Measurements from ENCODE around the genes TMEM234, LCK and HDAC1.

DNA sequence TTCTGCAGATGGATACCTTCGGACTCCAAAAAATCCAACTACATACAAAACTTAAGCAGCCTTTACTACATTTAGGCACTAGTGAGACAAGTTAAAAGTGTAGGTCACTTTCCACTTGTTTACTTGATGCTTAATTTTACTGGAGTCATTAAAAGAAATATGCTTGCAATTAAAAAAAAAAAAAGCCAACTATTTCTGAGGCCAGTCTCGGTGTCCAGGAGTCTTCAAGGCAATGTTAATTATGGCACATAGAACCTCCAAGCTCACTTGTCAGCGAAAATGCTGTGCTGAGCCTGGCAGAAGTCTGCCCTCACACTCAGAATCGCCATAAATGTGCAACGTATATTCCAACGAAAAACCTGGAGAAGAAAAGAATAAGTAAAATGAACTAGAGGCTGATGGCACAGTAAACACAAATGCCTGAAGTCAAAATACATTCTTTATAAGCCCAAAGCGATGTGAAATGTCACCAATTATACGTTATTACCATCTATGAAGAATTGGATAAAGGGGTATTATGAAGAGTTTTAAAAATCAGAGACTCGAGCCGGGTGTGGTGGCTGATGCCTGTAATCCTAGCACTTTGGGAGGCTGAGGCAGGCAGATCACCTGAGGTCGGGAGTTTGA lies 18.8 kb downstream of the PTP4A2 start:
- PRO-cap = no peak
- RRBS = no CpG with 5 or more reads among the region's 11 CpGs

- PRO-cap = no peak
- RRBS = no CpG with 5 or more reads among the region's 7 CpGs
Measured at GRCh38 chr1:32037680-32038023, 24.0 kb downstream of the KHDRBS1 start.

- PRO-cap = no peak
- RRBS = no CpG with 5 or more reads among the region's 3 CpGs
Measured at GRCh38 chr1:32178344-32178831, 1.1 kb upstream of the TXLNA start.

DNA sequence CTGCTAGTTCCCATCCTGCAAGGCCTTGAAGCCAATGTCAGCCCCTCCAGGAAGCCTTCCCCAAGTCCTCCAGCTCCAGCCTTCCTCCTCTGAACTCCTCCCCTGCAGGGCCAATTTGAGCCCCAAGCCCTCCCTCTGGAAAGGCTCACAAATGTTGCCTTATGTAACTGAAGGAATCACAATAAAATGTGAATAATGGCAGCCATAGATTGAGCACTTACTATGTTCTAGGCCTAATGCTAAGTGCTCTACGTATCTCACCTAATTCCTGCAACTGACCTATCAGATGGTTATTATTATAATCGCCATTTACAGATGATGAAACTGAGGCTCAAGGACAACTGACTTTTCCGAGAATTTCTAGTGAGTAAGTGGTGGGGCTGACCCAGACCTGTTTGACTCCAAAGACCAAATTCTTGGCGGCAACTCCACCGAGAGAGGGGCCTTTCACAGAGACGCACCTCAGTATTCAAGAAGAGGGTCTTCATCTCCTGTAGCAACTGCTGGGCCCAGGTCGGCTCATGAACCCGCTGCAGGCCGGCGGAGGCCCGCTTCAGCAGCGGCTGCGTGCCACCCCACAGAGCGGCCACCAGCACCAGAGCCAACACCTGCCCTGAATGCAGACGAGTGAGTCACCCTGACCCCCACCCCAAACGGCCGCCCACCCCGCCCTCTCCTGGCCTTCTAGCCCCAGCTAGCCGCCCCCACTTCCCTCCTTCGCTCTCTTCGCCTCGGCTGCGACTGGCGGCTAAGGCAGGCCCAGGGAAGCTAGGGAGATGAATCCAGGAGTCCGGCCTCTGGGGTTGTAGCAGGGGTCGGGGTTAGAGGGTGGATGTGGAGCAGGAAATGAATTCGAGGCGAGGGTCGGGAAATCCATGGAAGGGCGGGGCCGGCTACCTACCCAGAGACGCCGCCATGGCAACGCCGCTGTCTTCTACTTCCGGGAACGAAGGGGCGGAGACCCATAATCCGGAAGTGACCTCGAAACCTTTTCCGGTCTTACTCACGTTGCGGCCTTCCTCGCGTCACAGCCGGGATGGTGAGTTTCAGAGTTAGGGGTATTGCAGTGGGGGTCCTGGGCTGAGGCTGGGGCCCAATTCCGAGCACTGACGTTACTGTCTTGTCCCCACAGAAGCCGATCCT lies at the start of gene TMEM234:
Gene TMEM234 (minus strand): TSS at position 948 of the 1,143 bp plus-strand sequence.
- PRO-cap = unidirectional peak, minus-strand start at position 609 of the sequence; unidirectional peak, minus-strand start at position 615 of the sequence; bidirectional peak, plus-strand start at position 1,028 of the sequence, minus-strand start at position 929 of the sequence
- RRBS = 3% methylated on average over 11 of the region's 49 CpGs

DNA sequence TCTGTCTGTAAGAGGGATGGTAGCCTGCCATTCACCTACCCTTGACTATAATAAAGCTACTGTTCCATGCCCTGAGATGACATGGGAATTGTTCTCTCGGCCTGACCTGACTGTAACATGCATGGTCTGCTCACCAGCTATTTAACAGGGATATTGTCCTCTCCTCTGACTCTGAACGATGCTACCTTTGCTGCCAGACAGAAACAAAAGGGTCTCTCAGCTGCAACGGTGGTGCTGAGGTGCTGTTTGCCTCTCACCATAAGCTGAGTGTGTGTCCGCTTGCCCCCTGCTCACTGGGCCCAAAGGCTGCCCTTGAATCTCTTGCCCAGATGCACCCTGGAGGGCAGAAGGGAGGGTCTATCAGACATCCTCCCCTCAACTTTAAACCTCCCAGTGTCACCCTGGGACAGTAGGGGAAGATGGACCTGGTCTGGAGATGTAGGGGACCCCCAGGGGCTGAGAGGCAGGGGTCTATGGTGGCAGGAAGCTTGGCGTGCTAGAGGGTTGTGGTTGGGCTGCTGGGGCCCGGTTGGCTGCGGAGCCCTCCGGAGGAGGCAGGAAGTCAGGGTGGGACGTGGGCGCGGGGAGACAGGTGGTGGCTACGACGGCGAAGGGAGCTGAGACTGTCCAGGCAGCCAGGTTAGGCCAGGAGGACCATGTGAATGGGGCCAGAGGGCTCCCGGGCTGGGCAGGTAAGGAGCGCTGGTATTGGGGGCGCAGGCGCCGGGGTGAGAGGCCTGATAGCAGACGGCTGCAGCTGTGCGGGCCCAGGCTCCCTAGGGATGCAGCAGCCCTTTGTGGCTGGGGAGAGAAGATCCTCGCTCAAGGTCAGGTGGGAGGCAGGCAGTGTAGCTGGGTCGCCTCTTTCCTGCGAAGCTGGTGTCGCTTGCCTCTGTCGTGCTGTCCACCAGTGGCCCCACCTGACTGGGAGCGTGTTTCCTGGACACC lies at the start of gene LCK:
Gene LCK (plus strand): TSS at position 586 of the 948 bp plus-strand sequence.
- PRO-cap = unidirectional peak, plus-strand start at position 586 of the sequence
- RRBS = 72% methylated on average over 8 of the region's 27 CpGs

GRCh38 chr1:32291485-32292549 lies at the start of gene HDAC1:
Gene HDAC1 (plus strand): TSS chr1:32292083.
- PRO-cap = bidirectional peak, plus-strand start at chr1:32292104, minus-strand start at chr1:32292203
- RRBS = 3% methylated on average over 32 of the region's 76 CpGs

- PRO-cap = no peak
- RRBS = no CpG with 5 or more reads among the region's 1 CpG
Measured at GRCh38 chr1:32310106-32310367, 18.2 kb downstream of the HDAC1 start.

- PRO-cap = no peak
- RRBS = 100% methylated on average over 1 of the region's 10 CpGs
Measured at GRCh38 chr1:32322529-32323058, 13.4 kb downstream of the MARCKSL1 start.

DNA sequence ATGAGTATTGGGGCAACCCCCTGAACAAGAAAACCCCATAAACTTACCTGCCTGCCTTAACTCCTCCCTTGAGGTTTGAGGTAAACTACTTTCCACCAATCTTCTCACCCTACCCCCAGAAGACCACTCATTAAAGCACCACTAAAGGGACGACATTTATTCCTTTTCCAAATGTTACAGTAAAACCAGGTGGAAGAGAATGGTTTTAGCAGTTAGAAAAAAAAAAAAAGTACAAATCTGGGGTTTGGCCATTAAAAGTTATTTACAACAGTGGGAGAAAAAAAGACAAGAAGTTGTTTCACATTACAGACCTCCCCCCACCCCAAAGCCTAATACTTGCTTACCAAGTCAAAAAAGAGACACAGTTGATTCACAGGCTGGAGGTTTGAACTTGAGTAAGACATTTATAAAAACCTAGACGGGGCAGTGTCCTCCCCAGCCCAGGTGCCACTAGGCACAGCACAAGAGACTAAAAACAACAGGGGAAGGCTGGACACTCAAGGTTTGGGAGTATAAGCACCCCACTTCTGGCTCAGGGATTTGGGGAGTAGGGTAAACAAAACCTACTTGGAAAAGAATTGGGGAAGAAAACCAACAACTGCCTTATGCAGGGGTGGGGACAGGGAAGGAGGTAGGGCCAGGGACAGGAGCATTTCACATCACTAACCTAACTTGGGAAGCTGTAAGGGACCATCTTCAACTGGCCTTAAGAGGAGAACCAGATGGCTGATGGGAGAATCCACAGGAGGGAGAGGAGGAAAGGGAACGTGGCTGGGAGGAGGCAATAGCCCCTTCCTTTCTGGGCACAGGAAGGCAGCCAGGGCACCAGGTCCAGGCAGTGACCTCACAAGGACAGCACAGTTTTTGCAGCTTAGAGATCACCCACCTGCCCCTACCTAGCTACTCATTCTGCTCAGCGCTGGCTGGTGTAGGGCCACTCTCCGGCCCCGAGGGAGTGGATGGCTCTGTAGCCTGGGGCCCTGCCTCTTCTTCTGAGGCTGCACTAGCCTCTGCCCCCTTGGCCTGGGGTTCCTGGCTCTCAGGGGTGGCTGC lies 2.0 kb downstream of the MARCKSL1 start:
- PRO-cap = no peak
- RRBS = no CpG with 5 or more reads among the region's 6 CpGs

GRCh38 chr1:32334750-32334953 lies 1.4 kb downstream of the MARCKSL1 start:
- PRO-cap = no peak
- RRBS = no CpG with 5 or more reads among the region's 5 CpGs

GRCh38 chr1:32355307-32355876 lies 6.9 kb downstream of the FAM229A start:
- PRO-cap = no peak
- RRBS = no CpG with 5 or more reads among the region's 4 CpGs

GRCh38 chr1:32378878-32379741 lies 15.1 kb downstream of the BSDC1 start:
- PRO-cap = no peak
- RRBS = no CpG with 5 or more reads among the region's 11 CpGs

DNA sequence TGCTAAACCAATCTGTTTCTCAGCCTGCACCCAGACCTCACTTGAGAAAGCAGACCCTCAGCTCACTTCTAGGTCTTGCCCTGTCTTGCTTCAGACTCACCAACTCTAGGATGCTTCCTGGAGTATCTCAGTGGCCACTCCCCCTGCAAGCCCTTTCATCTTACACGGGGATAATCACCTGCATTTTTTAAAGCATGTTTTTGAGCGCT lies 6.4 kb downstream of the BSDC1 start:
- PRO-cap = no peak
- RRBS = no CpG with 5 or more reads among the region's 2 CpGs

GRCh38 chr1:32623527-32623996 lies 26.8 kb downstream of the ZBTB8OS start:
- PRO-cap = no peak
- RRBS = no CpG with 5 or more reads among the region's 5 CpGs

DNA sequence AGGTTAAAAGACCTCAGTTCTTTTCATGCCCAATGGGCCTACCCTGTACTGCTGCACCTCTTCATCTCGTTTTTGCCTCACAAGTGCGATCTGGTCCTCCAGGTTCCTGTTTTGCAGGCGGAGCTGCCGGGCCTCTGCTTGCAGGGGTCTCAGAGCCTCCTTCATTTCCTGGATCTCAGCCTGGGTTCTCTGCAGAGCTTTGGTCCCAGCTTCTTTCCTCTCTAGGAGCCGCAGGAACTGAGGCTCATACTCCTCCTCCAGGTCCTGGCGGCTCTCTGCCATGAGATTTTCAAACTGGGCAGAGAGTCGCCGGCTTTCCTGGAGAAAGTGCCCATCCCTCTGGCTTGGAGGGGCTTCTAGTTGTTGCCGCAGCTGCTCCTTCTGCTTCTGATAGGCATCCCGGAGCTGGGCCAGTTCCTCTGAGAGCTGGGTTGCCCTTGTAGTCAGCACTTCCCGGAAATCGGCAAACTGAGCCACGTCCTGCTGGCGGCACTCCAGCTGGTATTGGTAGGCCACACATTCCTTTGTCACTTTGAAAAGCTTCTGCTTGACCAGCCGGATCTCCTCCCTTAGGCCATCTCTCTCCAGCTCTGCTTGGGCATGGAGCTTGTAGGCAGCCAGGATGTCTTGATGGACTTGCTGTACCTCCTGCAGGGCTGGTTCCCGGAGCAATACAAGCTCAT lies 7.6 kb downstream of the SYNC start:
- PRO-cap = no peak
- RRBS = 29% methylated on average over 5 of the region's 16 CpGs

GRCh38 chr1:32703424-32703815 lies 850 bp upstream of the SYNC start:
- PRO-cap = no peak
- RRBS = no CpG with 5 or more reads among the region's 8 CpGs

DNA sequence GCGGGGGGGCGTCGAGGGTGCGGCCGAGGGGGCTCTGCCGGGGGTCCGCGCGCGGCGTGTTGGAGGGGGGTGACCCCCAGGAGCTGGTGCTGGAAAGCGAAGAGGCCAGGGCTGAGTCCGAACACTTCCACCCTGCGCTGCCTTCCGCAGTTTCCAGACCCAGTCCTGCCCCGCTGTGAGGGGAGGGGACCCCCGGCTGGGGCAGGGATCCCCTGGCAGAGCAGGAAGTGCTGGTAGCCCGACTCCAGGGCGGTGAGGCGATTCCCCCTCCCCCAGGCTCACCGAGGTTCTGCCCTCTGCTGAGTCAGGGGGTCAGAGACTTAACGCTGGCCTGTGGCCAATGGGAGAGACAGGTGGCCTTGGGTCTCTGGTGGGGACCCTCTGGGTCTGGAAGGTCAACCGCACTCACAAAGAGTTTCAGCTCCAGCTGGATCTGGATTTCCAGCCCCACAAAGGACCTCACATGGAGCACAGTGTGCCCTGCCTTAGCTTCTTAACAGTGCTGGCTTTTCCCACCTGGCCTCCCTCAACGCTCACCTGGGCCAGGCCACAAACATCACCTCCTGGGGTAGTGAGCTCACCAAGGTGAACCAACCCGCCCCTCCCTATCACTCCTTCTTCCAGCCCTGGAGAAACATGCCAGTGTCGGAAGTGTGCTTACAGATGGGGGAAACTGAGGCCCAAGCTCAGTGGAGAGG lies 736 bp downstream of the KIAA1522 start:
- PRO-cap = unidirectional peak, minus-strand start at position 167 of the sequence; unidirectional peak, minus-strand start at position 229 of the sequence; unidirectional peak, minus-strand start at position 495 of the sequence
- RRBS = under 1% methylated on average over 5 of the region's 26 CpGs

- PRO-cap = no peak
- RRBS = 67% methylated on average over 1 of the region's 9 CpGs
Measured at GRCh38 chr1:32757983-32758583, 16.5 kb downstream of the KIAA1522 start.

DNA sequence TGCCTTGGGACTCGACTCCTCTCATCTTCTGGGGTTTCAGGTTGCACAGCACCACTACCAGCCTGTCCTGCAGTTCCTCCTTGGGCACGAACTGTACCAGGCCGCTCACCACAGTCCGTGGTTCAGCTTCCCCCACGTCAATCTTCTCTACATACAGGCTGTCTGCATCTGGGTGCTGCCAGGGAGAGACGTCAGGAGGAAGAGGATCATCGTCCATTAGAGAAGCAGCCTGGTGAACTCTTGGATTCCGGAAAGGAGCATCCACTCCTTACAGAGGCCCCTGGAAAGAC lies 37.1 kb downstream of the YARS1 start:
- PRO-cap = no peak
- RRBS = no CpG with 5 or more reads among the region's 8 CpGs

GRCh38 chr1:32899927-32900387 lies 1.2 kb downstream of the TMEM54 start:
- PRO-cap = no peak
- RRBS = no CpG with 5 or more reads among the region's 6 CpGs